ENCODE results near the gene CCDC179.

GRCh38 chr11:19703130-19703634, 9.5 kb upstream of the NAV2 start:
- RRBS = no CpG with 5 or more reads among the region's 7 CpGs

GRCh38 chr11:19736836-19737286, 24.2 kb downstream of the NAV2 start:
- RRBS = no CpG with 5 or more reads among the region's 3 CpGs

DNA sequence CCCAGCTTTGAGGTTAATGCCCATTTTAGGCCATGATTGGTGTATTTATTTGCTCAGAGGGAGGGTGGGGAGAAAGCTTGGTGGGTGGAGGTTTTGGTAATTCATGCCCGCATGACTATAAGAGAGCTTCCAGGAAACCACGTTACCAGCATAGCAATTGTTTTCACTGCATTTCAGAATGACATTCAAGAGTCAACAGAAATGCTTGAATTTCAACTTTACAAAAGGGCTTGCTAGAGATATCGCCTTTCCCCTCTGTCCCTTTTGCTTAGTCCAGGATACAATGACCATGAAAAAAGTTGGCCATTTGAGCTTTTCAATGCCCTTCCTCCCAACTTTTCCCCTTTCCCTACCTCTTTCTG, 41.2 kb downstream of the NAV2 start:
- RRBS = no CpG with 5 or more reads among the region's 3 CpGs

DNA sequence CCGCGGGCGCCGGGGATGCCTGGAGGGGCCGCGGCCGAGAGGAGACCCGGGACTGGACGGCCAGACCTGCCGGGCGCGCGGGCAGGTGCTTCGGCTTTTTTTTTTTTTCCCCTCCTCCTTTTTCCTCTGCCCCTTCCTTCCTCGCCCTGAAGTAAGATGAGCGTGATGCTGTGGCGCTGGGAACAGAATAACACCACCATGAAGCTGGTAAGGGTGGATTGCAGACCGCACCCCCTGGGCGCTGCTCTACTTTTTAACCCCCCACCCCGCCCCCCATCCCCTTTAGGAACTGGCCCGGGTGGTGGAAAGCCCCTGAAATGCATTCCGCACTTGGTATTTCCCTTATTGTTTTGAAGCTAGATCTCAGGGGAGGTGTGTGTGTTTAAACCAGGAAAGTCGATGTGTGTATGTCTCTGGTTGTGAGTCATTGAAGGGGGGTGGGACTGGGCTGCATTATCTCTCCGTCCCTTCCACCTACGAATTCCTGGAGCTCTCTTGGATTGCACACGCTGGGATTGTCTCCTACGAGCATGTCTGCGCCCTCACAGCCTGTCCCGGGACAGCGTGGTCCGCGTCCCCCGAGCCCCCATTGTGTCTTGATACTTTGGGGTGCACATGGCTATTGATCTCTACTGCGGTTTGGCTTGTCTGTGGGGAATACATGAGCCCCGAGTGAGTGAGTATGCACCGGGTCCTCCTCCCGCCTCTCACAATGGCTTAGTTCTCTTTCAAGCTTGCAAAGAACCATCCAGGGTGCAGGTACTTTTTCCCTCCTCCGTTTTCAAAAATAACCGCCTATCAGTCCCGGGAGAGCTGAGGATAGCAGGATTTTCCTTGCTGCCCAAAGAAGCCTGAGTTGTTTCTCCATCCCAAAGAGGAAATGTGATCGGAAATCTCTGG, 64.9 kb downstream of the NAV2 start:
- RRBS = 58% methylated on average over 14 of the region's 41 CpGs

DNA sequence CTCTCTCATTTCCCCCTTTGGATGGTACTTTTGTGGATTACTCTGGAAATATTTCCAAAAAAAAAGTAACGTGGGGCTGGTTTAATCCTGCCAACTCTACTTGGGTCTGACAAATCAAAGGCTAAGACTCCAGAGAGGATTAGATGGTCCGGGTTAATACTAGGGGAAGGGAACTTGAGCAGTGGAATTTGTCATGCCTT, 120.2 kb downstream of the NAV2 start:
- RRBS = no CpG with 5 or more reads among the region's 2 CpGs

- RRBS = no CpG with 5 or more reads among the region's 5 CpGs
Measured at GRCh38 chr11:20002684-20003259, 157.5 kb downstream of the DBX1 start.

- RRBS = no CpG with 5 or more reads among the region's 13 CpGs
Measured at GRCh38 chr11:20048683-20049518, 111.4 kb downstream of the DBX1 start.

GRCh38 chr11:20357282-20357724, 6.2 kb upstream of the HTATIP2 start:
- RRBS = no CpG with 5 or more reads among the region's 2 CpGs

- RRBS = no CpG with 5 or more reads among the region's 7 CpGs
Measured at GRCh38 chr11:20367508-20368091, 4.1 kb downstream of the HTATIP2 start.

- RRBS = no CpG with 5 or more reads among the region's 6 CpGs
Measured at GRCh38 chr11:22194163-22194712, 1.4 kb downstream of the ANO5 start.

- RRBS = no CpG with 5 or more reads among the region's 29 CpGs
Measured at GRCh38 chr11:22528421-22529319, 97.0 kb downstream of the FANCF start.

GRCh38 chr11:22860239-22860638, at the start of gene CCDC179:
TSS of gene CCDC179 (minus strand) at chr11:22860474.
- RRBS = no CpG with 5 or more reads among the region's 4 CpGs

- RRBS = 97% methylated on average over 4 of the region's 11 CpGs
Measured at GRCh38 chr11:26597125-26597428, 25.0 kb upstream of the MUC15 start.

GRCh38 chr11:27213023-27213793, 149.8 kb downstream of the CCDC34 start:
- RRBS = no CpG with 5 or more reads among the region's 7 CpGs

GRCh38 chr11:27233515-27234703, 129.1 kb downstream of the CCDC34 start:
- RRBS = no CpG with 5 or more reads among the region's 16 CpGs

GRCh38 chr11:27395453-27396683, 32.9 kb upstream of the CCDC34 start:
- RRBS = no CpG with 5 or more reads among the region's 11 CpGs

All from OVCAR3 (cell line).